NALM6 (cell line): ENCODE measurements around the gene OR5P2.

DNA sequence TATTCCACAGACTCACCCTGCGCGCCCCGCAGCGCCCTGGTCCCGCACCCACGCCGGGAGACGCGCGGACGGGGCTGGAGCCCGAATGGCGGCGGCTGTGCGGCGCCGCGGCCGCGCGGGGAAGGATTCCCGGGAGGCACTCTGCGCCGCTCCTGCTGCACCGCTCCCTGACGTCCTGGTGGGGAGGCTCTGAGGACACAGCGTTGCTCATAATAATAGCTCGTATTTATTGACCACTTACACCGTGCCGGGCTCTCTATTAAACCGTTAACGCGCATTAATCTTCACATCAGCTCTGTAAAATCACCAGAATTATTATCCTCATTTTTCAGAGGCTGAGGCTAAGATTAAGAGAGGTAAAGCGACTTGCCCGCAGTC is 425 bp upstream of the APBB1 start:
- PRO-cap = no peak

DNA sequence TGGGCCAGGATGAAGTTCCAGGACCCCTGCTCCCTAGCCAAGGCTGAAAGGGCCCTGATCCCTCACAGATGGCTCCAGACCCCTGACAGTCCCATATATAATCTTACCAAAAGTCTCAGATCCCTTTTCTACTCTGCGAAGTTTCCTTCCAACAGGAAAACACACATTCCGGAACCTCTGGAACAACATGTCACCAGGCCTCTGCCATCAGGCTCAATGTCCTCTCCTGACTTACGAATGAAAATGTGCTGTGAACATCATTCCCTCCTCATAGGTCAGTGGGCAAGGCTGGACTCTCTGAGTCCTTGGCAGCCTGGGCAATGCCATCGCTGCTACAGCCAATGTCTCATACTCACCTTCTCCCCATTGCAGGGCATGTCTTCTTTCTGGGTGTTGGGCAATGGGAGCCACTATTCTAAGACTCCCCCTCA is 1.6 kb upstream of the HPX start:
- PRO-cap = no peak

- PRO-cap = bidirectional peak, plus-strand start at chr11:6474100, minus-strand start at chr11:6473932
Observed at GRCh38 chr11:6474042-6474661, 411 bp upstream of the TRIM3 start.

- PRO-cap = no peak
Observed at GRCh38 chr11:6477991-6478447, 3.1 kb downstream of the ARFIP2 start.

- PRO-cap = bidirectional peak, plus-strand start at chr11:6746543, minus-strand start at chr11:6746471
Observed at GRCh38 chr11:6746204-6747148, 25.3 kb downstream of the OR2AG2 start.

DNA sequence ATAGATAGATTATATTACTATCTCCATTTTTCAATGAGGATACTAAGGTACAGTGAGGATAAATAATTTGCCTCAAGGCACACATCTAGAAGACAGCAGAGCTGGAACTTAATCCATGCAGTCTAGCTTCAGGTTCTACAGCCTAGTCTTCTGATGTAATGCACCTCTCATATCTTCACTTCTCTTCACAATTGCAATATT is 16.9 kb upstream of the OR6A2 start:
- PRO-cap = no peak

GRCh38 chr11:7251481-7251743 is 292 bp upstream of the SYT9 start:
- PRO-cap = no peak

GRCh38 chr11:7252313-7253355 is 930 bp downstream of the SYT9 start:
- PRO-cap = no peak

DNA sequence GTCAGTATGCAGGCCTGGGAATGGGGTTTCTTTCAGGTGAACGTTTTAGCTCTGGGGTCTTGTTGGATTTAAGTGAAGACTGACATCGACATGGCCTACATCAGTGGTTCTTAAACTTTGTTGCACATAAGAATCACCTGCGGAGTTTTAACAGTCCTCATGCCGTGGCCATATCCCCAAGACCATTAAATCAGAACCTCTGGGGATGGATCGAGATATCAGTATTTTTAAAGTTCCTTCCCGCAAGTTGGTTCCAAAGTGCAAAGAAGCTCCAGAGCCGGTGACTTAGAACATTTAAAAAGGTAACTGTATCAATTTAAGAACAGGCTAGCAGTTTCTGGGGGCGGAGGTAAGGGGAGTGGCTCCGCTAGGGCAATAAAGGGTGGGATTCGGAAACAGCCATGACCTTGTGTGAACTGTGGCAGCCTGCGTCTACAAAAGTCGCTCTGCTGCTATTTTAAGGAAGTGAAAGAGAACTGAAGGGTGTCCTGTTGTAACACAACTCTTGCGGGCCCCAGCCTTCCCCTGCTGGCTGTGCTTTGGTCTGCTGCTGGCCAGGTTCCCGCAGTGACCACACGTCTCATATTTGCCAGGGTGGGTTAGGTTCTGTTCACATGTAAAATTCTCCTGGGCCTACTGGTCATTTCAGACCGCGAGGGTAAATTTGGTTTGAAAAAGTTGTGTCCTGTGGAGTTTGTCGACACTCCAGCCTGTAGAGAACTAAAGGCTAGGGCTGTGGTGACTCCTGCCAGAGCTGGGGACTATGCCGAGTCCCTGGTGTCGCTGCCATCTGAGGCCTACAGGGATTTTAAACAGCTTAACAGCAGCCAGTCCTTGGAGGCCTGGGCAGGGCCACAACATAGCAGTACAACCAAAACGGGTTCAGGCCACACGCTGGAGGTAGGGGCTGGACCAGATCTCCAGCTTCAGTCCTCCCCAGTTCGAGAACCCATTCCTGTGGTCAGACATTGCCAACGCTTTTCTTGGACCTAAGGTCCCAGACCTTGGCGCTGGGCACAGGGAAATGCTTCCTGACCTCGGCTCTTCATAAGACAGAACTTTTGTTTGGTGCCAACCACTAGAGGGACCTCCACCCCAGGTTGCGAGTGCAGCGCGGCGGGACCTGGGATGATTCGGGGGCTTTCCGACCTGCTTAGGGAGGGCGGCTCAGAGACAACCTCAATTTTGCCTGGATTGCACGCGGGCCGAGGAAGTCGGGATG is 1.2 kb upstream of the PPFIBP2 start:
- PRO-cap = bidirectional peak, plus-strand start at position 464 of the sequence, minus-strand start at position 296 of the sequence; bidirectional peak, plus-strand start at position 860 of the sequence, minus-strand start at position 792 of the sequence; bidirectional peak, plus-strand start at position 1,109 of the sequence, minus-strand start at position 1,060 of the sequence

DNA sequence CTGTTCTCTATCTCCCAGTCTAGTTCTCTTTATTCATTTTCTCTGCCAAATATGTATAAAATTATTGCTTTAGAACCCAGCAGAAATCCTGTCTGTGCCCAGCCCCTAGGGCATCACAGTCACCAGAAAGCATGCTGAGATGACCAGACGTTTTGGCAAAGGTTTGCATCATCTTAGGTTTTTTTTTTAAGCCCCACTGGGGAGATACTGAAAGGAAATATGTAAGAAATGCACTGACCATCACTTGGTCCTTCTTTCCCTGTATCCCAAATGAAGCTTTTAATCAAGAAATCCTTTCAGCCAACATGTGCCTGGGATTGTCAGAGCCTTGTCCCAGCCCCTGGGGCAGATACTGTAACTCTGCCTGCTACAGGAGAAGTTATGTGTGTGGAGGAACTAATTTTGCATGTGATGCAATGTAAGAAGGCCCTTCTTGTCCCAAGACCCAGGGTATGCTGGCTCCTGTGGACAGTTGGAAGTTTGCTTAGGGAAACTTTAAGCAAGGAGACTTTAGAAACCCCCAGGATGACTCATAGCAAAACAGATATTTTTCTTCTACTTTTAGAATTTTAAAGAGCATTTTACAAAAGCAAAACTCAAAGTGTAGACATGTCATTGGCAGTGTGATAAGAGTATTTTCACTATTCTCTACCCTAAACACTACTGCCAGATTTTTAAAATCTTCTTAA is 65.6 kb downstream of the PPFIBP2 start:
- PRO-cap = no peak

DNA sequence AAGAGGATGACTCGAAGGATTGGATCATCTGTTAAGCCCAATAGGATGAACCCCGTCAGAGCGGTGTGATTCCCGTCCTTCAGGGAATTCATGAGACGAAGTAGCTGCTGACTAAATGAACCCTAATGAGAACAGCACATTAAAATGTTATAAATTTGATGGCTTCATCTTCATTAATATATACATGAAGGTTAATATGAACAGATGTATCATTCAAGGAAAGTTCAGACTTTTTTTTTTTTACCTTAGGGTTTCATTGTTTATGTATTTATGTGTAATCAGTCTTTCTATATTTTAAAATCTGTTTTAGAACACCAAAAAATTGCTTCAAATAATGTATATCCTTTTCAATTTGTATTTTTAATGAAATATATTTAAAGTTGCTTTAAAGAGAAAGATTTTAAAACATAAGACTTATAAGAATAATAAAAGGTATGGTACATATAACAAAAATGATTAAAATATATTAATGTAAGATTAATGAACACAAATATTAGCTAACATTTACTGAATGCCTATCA is at the start of gene OR5P2:
Gene OR5P2 (minus strand): TSS at position 92 of the 521 bp plus-strand sequence.
- PRO-cap = no peak

- PRO-cap = no peak
Observed at GRCh38 chr11:7994918-7995701, 8.0 kb downstream of the EIF3F start.

GRCh38 chr11:8018411-8019696 is 31.7 kb downstream of the EIF3F start:
- PRO-cap = no peak

- PRO-cap = no peak
Observed at GRCh38 chr11:8082217-8083069, 1.4 kb downstream of the TUB start.

DNA sequence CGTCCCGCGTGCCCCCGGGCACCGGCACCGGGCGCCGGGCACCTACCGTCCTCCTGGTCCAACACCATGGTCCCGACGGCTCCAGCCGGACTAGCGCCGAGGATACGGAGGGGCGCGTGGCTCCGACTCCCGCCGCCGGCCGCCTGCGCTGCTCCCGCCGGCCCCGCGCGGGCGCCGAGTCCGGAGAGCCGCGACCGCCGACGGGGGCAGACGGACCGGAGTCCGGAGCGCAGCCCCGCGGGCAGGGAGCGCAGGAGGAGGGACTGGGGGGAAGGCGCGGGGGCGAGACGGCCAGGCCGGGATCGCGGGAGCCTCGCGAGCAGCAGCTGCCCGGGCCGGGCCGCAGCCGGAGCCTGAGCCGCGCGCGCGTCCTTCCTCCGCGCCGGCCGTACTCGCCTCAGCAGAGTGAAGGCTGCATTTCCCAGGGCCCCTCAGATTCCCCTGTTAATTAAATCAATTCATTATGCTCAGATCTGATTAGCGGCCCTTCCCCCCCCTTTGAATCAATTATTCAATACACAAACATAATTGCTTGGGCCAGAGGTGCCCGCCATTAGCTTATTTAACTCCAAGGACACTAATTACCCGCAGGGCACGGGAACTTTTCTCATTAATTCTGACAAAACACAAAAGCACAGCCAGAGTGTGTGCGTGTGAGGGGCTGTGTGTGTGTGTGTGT is 4.8 kb upstream of the LMO1 start:
- PRO-cap = no peak

DNA sequence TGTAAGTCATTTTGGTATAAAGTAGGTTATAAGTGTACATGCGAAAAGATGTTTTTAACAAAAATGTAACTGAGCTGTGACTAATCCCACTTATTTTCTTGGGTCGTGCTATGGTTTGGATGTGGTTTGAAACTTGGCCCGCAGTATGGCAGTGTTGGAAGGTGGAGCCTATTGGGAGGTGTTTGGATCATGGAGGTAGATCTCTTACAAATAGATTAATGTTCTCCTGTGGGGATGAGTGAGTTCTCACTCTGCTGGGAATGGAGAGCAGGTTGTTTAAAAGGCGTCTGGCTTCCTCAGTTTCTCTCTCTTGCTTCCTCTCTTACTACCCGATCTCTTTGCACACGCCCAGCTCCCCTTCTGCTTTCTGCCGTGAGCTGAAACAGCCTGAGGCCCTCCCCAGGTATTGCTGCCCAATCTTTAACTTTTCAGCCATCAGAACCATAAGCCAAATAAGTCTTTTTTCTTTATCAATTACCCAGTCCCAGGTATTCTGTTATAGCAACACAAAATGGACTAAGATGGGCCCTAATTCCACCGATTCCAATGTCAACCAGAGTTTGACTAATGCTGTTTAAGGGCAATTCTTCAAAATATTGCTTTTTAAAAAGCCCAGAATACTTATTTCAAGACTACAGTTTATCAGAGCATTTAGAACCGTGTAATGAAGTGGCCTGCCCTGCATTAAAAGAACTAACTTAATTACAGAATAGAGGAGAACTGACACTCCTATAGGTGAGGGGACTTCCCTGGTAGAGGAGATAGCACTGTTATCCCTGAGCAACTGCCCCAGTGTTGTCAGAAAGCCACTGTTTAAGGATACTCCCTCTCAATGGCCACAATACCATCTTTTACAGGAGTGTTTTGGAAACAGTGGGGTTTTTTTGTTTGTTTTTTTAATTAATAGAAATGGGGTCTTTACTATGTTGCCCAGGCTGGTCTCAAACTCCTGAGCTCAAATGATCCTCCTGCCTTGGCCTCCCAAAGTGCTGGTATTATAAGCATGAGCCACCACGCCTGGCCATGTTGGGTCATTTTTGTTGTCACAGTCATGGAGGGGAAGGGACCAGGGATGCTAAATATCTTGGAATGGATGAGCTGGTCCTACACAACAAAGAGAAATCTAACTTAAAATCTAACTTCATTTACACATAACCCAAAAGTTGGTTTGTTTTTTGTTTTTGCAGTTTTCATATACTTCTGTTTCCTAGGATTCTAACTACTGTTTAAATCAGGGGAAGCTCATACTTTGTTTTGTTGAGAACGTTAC is 7.6 kb downstream of the RPL27A start:
- PRO-cap = no peak

DNA sequence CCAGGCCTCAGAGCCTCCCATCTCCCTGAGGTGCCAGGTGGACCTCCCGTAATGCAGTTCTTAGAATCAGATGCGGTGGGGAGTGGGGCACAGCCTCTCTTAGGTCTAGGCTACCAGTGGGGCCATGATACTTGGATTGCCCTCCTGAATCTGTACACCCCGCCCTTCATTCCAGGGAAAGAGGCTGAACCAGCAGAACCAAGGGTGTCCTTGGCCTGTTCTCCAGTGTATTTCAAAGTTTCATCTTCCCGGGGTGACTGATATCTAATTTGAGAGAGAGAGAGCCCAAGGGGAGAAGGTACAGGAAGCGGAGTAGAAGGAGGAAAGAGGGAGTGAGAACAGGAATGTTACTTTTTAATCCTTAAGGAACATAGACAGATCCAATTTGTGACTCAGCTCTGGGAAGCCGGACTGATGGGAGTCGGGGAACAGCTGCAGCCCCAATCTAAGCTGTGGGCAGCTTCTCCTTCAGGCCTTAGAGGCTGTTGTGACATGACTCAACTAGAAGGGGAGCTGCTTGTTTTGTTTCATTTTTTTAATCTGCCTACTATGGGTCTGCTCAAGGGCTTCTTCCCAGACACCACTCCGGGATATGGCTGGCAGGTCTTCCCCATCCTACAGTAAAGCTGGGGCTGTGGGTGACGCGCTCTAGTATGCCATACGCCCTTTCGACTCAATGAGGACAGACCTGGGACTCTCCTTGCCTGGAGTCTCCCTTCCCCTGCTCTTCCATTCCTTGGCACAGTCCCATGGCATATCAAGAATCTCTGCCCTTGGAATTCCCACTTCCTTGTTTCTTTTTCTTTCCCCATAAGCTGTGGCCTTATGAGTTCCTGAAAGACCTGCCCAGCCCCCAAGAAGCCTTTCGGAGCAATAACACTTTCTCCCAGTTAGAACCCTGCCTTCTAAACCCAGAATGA is 2.9 kb downstream of the DENND2B start:
- PRO-cap = no peak

GRCh38 chr11:8808225-8808574 is 2.3 kb downstream of the DENND2B start:
- PRO-cap = no peak

DNA sequence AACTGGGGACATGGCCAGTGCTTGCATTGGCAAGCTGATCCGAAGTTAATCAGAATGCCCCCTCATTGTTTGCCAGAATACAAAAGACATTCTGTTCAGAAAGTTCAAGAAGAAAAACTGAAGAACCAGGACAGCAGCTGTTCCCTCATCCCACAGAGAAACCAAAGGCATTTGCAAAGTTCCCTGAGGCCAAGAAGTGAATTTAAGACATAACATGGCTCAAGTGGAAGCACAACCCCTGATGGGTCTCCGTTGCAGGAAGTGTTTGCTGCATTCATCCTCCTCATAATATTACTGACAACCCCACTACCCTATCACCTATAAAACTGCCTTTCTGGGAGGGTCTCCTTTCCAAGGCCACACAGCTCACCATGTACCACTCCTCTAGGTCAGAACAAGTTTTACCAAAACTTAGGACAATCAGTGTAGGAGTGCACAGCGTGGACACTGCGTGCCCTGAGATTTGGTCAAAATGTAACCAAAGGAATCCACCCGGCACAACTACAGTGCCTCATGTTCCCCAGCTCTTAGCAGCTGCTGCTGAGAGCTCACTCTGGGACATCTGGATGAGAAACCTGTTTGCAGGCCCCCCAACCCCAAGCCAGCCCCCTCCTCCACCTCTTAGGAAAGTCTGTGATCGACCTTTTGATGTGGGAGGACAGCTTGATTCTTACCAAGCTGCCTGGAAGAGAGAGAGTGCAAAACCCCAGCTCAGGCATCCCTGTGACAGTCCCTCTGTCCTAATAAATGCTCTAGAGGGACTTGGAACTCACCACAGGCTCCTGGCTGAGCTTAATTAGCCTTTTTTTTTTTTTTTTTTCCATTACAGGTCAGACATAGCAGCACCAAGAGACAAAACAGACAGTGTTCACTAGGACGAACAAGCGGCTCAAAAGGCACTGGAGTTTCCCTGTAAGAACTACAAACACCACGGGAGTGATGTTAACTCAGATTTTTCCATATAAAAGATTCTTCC is 938 bp downstream of the DENND2B start:
- PRO-cap = no peak

GRCh38 chr11:8870268-8871434 is 40.3 kb upstream of the AKIP1 start:
- PRO-cap = no peak